ENCODE results near the genes GUCA2B and CCDC30.

DNA sequence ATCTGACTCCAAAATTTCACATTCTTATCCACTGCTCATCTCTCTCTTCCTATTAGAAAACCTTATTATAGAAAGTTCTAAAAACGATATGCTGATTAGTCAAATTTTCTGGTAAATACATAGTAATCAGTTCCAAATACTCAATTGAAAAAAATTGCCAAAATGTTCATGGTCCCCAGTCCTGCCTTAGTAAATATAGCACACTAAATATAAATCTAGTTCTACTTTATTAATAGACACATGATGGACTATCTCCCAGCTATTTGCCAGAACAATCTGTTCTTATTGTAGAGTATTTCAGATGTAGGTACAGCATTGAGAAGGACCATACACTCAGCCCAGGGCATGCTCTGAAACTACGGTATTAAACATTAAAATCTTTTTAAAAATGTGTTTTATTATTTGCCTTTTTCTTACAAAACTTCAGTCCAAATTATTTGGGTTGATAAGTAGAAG, 37.3 kb downstream of the HIVEP3 start:
- RRBS: no CpG with 5 or more reads among the region's 2 CpGs

DNA sequence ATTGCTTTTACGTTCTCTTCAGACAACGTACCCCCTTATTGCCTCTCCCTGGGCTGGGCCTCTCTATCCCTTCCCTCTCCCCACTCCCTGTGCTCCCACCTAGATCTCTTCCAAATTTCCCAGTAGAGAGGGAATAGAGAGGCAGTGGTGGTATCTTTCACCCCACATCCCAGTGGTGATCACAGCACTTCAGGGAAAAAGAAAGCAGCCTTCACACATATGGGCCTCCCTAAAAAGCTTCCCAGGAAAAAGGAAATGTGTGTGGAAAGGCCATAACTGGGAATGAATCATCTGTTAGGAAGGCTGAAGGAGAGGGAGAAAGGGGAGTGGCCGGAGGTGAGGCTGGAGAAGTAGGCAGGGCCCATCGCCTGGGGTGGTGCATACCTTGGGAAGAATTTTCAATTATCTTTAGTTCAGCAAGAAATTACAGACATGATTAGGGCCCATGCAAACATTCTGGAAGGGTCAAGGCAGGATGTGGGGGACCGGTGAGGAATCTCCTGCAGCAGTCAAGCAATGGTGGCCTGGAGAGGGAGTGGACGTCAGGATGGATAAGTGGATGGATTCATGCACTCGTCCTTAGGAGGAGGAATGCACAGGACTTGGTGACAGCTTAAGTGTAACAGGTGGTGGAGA, 18.1 kb downstream of the HIVEP3 start:
- RRBS: no CpG with 5 or more reads among the region's 7 CpGs

GRCh38 chr1:41919494-41920395, 1.0 kb upstream of the HIVEP3 start:
- RRBS: no CpG with 5 or more reads among the region's 21 CpGs

- RRBS: no CpG with 5 or more reads among the region's 1 CpG
Measured at GRCh38 chr1:42043818-42044224, 109.4 kb upstream of the GUCA2B start.

GRCh38 chr1:42153126-42153604, at the start of gene GUCA2B:
Gene GUCA2B (plus strand): TSS chr1:42153410.
- RRBS: 74% methylated on average over 4 of the region's 11 CpGs

DNA sequence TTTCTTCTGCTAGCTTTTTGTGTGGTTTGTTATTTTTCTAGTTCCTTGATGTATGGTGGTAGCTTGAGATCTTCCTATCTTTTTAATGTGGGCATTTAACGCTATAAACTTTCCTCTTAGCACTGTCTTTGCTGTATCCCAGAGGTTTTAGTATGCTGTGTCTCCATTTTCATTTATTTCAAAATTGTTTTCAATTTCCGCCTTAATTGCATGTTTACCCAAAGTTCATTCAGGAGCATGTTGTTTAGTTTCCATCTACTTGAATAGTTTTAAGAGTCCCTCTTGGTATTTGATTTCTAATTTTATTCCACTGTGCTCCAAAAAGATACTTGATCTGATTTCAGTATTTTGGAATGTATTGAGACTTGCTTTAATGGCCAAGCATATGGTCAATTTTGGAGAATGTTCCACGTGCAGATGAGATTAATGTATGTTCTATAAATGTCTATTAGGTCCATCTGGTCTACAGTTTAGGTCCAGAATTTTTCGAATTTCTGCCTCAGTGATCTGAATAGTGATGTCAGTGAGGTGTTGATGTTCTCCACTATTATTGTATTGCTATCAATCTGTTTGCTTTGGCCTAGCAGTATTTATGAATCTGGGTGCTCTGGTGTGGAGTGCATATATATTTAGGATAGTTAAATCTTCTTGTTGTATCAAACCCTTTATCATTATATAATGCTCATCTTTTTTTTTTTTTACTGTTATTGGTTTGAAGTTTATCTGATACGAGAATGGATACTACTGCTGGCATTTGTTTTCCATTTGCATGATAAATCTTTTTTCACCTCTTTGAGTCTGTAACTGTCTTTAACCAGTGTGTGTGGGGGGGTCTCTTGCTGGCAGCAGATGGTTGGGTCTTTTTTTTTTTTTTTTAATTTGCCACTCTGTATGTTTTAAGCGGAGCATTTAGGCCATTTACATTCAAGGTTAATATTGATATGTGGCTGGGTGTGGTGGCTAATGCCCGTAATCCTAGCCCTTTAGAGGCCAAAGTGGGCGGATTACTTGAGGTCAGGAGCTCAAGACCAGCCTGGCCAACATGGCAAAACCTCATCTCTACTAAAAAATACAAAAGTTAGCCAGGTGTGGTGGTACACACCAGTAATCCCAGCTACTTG, 36.0 kb downstream of the FOXJ3 start:
- RRBS: no CpG with 5 or more reads among the region's 8 CpGs

DNA sequence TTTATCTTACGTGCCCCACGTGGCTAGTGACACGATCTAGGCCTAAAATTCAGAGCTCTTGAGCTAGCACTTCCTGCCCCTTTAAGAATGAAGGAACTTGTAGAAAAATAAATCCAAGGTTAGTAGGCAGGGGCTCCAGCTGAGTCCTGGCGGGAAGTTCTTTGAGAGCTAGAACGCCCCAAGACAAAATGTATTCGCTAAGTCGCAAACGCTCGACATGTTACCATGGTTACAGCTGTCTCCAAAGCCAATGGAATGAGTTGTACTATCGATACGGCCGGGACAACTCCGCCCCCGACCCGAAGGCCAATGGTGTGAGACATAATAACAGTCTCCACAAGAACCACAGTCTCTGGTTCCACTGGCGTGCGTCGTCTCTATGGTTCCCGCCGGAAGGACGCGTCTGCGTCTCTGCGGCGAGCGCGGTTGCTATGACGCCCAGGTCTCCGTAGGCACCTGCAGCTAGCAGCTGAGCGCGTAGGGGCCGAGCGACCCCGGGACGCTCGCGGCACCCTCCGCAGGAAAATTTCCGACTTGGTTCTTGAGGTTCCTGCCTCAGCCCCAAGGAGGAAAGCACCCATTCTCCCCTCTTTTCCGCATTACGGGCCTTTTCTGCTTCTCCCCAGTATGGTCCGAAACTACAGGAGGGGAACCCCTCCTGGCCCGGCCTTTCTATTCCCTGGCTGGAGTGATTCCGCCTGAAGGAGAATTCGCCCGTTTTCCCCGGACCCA, at the start of gene CCDC30:
Gene CCDC30, plus strand, starts transcription at position 429 of the 732 bp plus-strand sequence.
- RRBS: under 1% methylated on average over 31 of the region's 47 CpGs

DNA sequence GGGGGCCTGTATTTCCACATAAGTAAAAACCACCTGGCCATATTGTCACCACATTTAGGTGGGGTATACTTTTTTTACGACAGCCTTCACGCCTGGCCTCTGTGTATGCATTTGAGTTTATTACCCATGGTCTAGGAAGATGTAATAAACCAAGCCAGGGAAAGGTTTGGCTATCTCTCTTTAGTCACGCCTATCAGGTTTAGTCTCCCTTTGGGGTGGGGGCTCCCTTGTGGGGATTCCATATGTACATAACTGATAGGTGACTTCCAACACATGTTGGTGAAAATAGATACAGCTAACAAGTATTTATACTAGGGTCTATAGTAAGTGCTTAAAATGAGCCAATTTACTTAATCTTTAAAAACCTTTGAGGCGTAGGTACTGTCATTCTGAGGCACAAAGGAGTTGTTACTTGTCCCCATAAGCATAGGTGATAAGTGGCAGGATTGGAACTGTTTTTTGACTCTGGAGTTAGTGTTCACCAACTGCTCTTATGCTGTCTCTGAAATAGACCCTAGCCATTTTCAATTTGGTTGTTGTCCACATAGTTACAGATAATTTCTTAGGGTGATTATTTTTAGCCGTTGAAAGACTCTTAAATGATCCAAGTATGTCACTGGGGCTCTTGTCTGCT, 4.3 kb downstream of the YBX1 start:
- RRBS: no CpG with 5 or more reads among the region's 5 CpGs

DNA sequence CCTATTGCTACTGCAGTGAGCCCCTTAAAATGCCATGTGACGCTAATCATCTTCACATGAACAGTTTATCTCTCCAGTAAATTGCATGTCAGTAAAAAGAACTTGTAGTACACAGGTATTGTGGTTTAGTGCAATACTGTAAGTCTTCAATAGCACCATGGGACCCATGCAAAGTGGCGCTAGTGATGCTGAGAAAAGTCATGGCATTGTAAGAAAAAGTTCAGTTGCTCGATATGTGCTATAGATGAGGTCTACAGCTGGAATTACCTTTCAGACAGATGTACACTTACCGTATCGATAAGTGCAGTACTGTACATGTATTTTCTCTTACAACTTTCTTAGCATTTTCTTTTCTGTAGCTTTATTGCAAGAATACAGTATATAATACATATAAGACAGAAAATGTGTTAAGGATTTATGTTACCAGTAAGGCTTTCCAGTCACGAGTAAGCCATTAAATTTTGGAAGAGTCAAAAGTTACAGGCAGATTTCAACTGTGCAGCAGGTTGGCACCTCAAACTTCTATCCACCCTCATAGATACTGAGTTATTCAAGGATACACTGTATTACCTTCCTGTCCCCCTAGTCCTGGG, 6.4 kb downstream of the YBX1 start:
- RRBS: no CpG with 5 or more reads among the region's 6 CpGs

- RRBS: no CpG with 5 or more reads among the region's 5 CpGs
Measured at GRCh38 chr1:42699092-42699850, 17.1 kb downstream of the YBX1 start.

- RRBS: no CpG with 5 or more reads among the region's 13 CpGs
Measured at GRCh38 chr1:42735776-42736382, 4.2 kb downstream of the CLDN19 start.

- RRBS: no CpG with 5 or more reads among the region's 9 CpGs
Measured at GRCh38 chr1:42941636-42942443, 16.8 kb downstream of the SLC2A1 start.

GRCh38 chr1:43207505-43208100, 35.5 kb downstream of the CFAP57 start:
- RRBS: no CpG with 5 or more reads among the region's 10 CpGs

GRCh38 chr1:43234989-43235254, 34.9 kb upstream of the TMEM125 start:
- RRBS: no CpG with 5 or more reads among the region's 4 CpGs

DNA sequence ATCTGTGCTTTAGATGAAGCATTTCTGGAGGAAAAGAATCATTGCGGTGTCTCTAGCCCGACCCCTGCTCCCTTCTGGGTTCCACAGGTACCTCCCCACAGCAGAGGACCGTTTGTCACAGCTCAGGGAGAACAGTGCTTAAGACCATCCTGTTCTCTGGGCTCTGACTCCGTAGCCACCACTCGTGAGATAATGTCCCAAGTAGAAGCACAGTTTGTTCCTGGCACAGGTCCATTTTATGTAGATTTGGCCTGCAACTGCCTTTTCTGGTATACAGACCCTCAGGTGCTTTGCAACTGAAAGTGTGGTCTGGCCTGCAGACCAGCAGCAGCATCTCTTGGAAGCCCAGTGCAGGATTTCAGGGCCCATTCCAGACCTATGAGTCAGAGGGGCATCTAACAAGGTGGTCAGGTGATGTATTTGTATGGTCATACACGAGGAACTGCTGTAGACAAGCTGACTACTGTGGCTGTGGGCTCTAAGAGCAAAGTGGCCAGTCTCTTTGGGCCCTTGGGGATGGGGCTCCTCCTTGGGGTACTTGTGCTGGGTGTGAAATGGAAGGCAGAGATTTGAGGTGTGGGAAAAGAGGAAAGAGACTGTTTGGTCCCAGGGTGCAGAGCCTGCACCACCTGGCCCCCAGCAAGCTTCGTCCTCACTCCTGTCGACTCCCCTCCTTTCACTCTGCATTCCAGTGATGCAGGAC, 28.3 kb upstream of the TMEM125 start:
- RRBS: no CpG with 5 or more reads among the region's 8 CpGs

DNA sequence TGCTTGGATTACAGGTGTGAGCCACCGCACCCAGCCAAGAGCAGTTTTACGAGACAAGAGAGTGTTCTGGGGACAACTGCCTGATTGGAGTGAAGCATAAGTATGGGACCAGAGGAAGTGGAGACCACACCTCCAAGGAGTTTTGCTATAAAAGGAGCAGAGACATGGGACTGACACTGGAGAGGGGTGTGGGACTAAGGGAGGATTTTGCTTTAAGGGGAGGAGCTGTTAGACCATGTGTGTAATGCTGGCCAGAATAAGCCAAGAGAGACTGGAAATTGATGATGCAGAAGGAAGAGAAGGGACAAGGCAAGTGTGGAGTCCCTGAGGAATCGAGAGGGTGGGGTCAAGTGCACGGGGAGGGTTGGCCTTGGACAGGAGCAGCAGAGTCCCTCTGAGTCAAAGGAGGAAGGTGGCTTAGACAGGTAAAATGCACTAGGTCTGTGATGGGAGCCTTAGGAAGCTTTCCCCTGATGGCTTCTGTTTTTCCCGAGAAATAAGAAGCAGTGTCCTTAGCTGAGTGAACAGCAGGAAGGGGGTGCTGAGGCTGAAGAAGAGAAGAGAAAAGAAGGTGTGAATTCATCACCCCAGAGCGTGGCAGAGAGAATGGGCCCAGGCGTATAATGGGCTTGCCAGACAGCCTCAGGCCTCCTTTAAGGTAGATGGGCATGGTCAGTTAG, 5.0 kb upstream of the C1orf210 start:
- RRBS: no CpG with 5 or more reads among the region's 7 CpGs

DNA sequence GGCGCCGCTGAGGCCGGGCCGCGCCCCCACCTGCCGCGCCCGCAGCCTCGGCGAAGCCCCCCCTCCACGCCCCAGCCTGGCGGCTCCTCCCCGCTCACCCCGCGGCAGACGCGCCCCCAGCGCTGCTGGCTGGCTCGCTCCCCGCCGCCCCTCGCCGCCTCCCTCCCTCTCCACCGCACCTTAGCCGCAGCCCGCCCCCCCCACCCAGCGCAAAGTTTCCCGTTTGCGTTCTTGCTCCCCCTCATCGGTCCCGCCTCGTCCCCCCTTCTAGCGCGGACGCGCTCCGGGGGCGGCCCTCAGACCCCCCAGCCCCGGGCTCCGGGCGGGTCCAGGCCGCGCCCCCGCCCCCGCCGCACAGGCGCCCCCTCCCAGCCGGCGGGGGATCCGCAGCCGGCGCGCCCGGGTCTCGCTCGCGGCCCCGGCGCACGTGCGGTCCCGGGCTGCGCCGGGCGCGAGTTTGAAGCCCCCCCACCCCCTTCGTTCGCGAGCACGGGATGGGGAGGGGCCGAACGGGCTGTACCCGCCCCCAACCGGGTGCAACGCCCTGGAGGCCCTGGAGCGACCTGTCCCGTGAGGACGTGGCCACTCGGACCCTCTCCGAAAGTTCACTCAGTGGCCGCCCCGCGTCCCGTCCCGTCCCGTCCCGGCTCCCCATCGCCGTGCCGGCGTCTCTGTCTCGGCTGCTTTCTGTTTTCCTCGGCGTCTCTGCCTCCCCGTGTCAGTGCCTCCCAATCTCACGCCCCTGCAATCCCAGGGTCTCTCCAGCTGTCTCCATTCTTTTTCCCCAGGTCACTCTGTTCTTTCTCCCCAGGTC, 730 bp downstream of the PTPRF start:
- RRBS: 2% methylated on average over 26 of the region's 96 CpGs

GRCh38 chr1:43548336-43548960, 17.8 kb downstream of the PTPRF start:
- RRBS: no CpG with 5 or more reads among the region's 8 CpGs

DNA sequence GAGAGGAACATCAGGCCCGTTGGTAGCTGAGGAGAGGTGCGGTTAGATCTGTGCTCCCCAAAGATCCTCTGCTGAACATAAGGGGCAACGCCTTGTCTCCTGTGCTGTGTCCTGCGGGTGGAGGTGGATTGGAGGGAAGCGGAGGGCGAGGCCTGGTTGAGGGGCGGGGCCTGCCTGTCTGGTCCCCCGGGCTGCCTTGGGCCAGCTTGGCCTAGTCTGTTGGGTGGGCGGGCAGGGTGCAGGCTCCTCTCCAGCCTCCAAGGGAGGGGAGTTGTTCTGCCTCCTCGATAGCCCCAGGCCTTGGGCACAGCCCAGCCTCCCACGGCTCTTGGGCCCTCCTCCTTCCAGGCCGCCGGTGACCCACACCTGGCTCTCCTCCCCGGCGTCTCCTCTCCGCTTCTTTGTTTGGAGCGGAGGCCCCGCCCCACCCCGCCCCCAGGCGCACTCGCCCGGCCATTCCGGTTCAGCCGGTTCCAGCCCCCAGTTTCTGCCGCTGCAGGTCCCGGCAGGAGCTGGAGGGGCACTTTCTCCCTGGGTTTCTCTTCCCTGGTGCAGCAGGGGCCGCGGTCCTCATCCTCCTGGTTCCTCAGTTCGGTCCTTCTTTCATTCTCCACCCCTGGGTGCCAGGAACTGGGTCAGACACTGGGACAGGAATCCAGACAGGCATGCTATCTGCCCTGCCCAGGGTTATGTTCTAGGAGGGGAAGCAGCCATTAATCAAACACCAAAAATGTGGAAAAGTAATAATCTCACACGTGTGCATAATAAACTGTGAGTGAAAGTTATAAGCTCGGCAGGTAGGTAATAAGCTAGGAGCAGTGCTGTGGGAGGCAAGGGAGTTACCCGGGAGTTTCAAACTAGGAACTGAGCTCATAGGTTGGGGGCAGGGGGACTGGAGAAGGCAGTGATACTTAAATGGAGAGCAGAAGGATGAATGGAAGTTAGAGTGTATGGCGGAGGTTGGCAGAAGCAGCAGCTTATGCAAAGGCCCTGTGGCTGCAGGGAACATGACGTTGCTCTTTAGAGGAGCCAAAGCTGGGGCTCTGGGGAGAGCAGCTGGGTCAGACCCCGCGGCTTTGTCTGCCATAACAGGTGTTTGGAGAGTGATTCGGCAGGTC, 19.6 kb downstream of the PTPRF start:
- RRBS: 3% methylated on average over 9 of the region's 37 CpGs

- RRBS: no CpG with 5 or more reads among the region's 5 CpGs
Measured at GRCh38 chr1:43578275-43578651, 47.6 kb downstream of the PTPRF start.